Hair follicular keratinocyte (primary cell): ENCODE measurements around the gene CHIT1.

- RAMPAGE, long total RNA, result no peak
Observed at GRCh38 chr1:203144685-203145119, 17.2 kb downstream of the ADORA1 start.

DNA sequence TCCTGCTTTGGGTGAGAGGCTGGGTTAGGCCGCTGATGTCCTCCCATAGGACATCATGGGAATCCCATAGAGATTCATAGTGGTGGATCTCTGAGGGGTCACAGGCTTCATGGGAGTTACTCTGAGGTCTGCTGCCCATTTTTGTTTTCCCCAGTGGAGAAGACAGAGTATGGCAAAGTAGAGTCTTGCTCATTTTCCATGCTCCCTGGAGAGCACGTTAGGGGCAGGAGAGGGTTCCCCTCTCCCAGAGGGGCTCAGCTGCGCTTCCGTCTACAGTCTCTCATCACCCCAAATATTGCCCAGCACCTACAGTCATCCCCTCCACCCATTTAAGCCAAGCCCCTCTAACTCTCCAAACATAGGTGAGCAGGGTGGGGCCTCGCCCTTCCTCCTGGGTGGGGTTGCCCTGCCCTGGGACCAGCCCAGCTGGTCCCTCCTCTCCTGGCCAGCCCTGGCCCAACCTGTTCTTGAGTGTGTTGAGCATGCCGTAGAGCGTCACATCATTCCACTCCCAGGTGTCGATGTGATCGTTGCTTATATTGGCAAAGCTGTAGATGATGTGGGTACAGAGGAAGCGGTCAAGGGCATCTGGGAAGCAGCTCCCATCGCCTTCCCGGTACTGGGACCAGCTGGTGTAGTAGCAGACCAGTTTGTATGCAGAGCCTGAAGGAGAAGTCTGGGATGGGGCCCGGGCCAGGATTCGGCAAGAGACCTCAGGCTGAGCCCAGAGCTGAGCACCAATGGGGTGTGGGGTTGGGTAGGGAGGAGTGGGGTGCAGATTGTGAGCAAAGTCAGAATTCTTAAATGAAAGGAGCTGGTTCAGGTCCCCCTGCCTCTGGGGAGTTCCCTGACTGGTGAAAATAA lies 1.5 kb downstream of the CHI3L1 start:
- RAMPAGE, long total RNA, result no peak

- RAMPAGE, long total RNA, result no peak
Observed at GRCh38 chr1:203229419-203230011, at the start of gene CHIT1. CHIT1 (minus strand) TSS chr1:203229673.

GRCh38 chr1:203287048-203287878 lies 18.1 kb upstream of the BTG2 start:
- RAMPAGE, long total RNA, result no peak

GRCh38 chr1:203507102-203507602 lies 13.2 kb downstream of the OPTC start:
- RAMPAGE, long total RNA, result no peak

DNA sequence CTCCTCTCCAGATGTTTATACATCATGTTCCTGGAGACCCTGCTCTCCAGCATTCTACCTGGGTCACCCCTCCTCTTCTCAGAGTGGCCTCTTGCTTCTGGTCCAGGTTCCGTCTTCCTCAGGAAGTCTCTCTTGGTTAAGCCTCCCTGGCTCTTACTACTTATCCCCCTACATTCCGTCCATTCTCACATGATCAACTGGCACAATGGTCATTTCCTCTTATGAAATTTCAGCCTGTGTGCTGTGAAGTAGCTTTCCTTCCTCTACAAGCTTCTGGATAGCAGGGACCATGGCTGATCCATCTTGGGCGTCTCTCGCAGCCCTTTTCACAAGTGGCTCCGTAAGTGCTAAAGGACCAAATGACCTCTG lies 33.9 kb upstream of the ATP2B4 start:
- RAMPAGE, long total RNA, result no peak

- RAMPAGE, long total RNA, result no peak
Observed at GRCh38 chr1:203601089-203601432, 25.6 kb upstream of the ATP2B4 start.

DNA sequence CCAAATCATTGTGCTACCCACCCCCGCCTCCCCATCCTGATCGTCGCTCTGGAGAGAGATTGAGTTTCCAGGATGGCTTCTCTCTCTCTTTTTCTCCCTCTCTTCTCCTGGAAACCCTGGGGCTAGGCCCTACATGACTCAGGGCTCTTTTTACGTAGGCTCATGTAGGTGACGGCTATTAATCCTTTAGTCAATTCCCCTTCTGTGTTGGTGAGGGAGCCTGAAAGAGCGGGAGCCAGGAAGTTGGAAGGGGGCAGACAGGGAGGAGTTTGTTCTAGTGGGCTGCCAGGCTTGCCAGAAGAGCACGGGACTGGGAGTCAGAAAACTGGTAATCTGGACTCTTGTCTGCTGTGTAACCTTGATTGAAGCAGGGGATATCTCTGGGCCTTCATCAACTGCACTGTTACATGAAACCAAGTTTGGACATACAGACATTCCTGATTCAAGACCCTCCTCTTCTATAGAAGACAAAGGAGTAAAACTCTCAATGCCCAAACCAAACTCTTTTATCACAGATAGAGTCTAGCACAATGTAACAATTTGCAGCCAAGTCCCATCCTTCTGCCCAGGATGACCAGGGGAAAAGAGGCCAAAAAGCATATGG lies 9.8 kb downstream of the ATP2B4 start:
- RAMPAGE, long total RNA, result no peak

DNA sequence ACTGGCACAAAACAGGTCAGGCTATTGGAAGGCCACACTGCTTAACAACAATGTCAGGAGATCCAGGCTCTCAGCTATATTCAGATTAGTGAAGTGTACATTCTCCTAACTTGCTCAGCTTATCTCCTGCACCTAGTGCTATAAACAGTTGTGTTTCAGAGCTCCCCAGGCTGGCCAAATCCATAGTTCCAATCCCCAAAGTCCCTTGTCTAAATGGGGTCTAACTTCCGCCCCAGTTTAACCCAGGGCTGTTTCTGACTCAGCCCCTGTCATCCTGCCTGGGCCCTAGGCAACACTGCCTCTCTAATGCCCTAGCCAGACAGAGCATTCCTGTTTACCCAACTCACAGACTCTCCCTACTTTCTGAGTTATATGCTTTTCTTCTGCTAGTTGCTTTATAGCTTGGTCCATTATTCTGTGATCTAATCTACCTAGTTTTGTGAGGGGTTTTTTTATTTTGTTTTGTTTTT lies 18.4 kb downstream of the ATP2B4 start:
- RAMPAGE, long total RNA, result no peak

- RAMPAGE, long total RNA, result no peak
Observed at GRCh38 chr1:203729482-203729832, 35.5 kb upstream of the LAX1 start.

- RAMPAGE, long total RNA, result no peak
Observed at GRCh38 chr1:204088531-204089515, 15.9 kb downstream of the SOX13 start.

GRCh38 chr1:204116010-204116734 lies 35.7 kb downstream of the ETNK2 start:
- RAMPAGE, long total RNA, result no peak

DNA sequence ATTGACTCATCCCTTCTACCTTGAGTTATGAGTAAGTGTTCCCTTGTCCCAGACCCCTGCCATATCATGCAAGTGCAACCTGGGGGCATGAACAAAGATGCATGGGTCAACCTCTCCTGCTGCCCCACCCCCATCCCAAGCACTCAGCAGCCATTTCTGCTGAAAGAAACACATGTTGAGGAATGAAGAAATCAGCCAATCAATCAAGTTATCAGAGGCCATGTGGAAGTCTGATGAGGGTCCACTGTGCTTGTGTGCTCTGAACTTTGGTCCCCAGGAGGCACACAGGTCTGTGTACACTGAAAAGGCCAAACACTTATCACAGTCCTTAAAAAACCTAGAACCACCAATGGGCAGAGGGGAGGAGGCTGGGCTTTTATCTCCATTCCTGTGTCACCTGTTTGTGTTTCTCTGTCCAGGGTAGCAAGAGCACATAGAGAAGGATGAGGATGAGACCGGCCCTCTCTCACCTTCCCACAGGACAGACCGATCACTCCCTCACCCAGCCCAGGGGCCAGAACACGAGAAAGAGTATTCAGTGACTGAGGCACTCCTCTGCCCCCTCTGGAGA lies 9.5 kb downstream of the ETNK2 start:
- RAMPAGE, long total RNA, result no peak

DNA sequence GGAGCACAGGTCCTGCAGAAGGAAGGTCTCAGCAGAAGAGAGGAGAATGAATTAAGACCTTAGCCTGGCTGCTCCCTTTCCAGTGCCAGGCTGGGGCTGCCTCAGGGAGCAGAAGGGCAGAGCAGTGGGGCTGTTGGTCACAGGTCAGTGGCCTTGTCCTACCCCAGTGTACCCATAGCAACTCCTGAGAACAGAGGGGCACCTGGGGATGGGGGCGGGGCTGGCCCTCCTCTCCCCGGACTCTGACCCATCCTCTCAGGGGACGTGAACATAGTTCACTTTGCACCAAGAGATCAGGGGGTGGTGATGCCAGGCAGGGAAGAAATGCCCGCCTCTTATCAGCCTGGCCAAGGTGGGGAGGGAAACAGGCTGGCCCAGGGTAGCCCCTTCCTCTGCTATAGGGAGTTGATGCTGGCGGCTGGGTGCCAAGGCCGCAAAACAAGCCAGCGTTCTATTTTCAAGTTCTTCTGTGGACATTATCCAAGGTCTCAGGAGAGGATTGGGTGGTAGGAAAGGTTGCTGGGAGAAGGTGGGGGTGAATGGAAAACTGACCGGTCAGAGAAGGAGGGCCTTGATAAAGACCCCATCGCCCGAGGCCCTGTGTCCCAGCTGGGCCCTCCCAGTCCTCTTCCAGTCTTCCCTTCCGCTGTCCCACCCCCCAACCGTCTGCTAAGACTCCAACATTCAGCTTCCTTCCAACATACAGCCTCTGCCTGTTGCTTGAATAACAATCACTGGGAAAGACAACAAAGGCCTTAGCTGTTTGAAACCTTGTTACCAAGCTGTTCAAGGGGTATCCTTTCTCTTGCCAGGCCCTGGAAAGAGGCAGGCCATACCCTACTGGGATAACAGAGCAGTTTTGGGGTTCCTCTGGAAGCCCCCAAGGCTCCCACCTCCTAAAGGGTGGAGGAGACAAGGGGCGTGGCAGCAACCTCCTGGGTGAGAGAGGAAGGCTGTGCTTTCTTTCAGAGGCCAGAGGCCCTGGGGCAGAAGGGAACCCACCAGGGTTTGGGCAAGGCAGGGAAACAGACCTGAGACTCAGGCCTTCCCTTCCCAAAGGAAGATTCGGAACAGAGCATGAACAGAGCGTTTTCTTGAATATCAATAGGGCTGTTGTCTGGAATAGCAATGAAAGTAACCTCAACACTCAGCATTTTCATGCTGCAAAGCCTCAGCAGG lies 4.5 kb downstream of the ETNK2 start:
- RAMPAGE, long total RNA, result no peak

DNA sequence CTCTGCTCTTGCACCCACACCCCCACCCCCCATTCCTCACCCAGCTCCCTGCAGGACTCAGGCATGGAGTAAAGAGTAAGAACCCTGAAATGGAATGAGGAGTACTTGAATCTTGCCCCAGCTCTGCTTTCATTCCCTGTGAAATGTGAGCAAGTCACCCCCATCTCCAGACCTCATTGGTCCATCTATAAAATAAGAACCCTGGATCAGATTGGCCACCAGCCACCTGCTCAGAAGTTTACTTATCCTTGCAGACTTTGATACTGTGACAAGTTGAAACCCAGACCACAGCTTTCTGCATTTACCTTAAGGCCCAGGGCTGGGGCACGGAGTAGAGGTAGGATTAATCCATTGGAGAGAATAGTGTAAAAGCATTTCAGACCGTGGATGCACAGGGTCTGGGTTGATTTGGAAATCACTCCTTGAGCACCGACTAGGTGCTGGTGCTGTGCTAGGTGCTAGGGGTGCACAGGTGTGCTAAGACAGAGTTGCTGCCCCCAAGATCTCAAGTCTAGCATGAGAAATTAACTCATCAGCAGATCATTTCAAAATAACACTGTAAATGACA lies 2.1 kb downstream of the KISS1 start:
- RAMPAGE, long total RNA, result no peak

DNA sequence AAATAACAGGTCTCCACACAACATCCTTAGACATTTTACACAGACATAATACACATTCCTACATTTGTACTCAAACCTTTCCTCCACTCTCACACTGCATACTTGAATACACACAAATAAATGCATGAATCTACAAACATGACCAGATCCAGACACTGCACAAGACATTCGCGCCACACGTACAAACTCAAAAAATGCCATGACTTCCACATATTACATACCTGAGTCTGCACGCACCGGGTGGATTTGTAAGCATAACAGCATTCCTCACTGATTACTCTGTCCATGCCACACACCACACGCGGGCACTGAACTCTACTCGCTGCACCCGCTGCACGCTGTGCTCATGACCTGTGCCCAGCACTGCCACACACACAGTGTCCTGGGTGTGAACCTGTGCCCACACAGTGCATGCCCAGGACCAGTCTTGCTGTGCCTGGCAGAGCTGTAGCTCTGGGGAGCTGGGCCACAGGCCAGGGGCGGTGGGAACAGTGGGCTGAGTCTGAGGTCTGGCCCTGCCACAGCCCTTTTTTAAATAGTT lies 12.0 kb upstream of the GOLT1A start:
- RAMPAGE, long total RNA, result no peak

- RAMPAGE, long total RNA, result no peak
Observed at GRCh38 chr1:204254903-204255102, 41.0 kb upstream of the GOLT1A start.

DNA sequence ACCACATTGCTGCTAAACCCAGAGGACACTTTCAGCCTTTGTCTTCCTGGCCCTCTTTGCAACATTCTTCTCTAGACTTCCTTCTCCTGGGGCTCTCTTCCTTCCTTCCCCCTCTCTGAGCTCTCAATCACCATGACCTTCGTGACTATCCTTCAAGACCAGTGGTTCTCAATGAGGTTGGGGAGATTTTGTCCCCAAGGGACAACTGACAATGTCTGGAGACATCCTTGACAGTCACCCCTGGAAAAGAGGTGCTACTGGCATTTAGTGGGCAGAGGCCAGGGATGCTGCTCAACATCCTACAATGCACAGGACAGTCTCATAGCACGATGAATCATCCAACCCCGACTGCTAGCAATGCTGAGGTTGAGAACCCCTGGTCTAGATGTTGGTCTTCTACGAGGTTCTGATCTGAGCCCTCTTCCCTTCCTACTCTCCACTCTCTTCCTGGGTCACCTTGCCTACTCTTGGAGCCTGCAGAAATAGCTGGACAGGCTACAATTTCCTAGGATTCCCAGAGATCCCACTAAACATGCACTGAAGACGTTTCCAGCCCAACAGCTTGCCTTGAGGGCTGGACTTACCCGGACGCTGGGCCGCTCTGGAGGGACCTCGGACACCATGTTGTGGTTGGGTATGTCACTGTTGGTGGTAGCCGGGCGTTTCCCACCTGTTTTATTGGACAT lies 59.4 kb upstream of the GOLT1A start:
- RAMPAGE, long total RNA, result no peak

GRCh38 chr1:204365020-204365219 lies 5.2 kb upstream of the PLEKHA6 start:
- RAMPAGE, long total RNA, result no peak

DNA sequence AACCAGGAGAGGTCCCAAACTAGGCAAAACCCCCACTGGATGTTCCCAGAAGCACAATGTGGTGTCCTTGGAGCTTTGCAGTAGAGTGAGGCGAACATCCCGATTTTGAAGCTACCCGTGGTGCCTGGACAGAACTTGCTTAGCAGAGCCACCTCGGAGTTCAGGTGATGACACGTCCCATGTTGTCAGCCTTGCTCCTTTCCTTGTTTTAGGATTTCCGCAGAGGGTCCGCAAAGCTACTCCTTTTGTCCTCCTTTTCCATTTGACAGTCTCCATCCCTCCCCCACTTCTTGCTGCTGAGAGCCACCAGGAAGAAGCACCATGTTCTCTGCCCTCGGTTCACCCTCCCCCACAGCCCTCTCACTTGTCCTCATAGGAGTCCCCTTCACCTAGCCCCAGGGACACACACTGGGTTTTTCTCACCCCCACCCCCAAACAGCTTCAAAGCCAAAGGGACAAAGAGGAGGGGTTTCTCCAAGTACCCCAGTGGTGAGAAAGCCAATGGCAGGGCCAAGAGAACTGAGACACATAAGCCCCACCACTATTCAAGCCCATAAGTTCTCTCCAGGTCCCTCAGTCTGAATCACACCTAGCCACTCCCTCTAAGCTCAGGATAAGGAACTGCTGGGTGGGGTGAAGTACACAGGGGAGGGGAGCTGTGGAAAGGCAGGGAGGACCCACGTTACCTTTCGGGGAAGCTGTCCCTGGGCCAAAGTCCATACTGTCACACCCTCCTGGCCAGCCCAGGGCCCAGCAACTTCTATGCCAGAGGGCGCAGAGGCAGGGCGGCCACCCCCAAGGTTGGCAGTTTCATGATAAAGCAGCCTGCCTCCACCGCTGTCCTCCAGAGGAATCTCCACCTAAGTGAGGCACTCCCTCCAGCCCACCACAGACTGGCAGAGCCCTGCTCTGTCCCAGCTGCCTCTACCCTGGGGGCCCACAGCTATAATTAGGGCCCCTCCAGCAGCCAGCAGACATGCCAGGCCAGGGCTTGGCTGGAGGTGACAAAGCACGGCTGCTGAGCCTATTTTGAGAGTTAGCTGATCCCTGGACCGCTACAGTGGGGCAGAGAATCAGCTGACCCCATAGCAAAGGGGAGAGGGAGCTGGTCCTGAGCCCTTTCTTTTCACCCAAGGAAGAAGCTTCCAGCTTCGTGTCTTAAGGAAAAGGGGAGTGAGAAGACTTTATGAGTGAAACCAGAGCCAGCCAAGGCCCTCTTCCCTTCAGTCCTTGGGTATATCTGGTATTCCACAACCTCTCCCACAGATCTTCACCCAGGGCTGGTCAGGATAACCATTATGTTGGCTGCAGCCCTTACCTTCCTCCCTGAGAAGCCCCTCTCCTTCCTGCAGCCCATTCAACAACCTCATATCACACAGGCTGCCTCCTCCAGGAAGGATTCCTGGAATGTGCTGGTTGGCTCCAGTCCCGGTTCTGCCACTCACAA lies 39.1 kb upstream of the PPP1R15B start:
- RAMPAGE, long total RNA, result no peak